Endometrial microvascular endothelial cells (primary cell): ENCODE results near the gene DNTT.

DNA sequence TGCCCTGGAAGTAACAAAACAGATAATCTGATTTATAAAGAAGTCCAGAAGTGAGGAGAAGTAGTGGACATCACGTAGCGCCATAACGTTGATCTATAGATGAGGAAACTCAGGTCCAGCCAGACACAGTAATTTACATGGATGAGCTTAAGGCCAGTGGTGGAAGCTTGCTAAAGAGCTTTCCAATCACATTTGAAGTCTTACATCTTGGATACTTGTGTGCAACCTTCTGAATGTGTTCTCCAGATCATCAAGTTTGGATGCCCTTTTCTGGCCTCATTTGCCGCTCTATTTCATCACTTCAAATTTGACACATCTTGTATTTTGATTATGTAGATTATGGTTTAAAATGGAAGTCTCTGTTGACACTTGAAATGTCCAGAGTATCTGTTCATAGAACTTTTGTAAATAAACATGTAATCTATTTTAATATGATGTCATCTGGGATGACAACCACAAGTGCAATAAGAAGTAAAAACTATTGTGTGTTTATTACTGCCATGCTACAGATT is 30.2 kb downstream of the CYP2C8 start:
- RAMPAGE, long total RNA = no peak

- RAMPAGE, long total RNA = no peak
These were observed 2.1 kb downstream of the CYP2C8 start for GRCh38 chr10:95066820-95068054.

GRCh38 chr10:95237503-95238463 is 43.7 kb downstream of the ACSM6 start:
- RAMPAGE, long total RNA = no peak

DNA sequence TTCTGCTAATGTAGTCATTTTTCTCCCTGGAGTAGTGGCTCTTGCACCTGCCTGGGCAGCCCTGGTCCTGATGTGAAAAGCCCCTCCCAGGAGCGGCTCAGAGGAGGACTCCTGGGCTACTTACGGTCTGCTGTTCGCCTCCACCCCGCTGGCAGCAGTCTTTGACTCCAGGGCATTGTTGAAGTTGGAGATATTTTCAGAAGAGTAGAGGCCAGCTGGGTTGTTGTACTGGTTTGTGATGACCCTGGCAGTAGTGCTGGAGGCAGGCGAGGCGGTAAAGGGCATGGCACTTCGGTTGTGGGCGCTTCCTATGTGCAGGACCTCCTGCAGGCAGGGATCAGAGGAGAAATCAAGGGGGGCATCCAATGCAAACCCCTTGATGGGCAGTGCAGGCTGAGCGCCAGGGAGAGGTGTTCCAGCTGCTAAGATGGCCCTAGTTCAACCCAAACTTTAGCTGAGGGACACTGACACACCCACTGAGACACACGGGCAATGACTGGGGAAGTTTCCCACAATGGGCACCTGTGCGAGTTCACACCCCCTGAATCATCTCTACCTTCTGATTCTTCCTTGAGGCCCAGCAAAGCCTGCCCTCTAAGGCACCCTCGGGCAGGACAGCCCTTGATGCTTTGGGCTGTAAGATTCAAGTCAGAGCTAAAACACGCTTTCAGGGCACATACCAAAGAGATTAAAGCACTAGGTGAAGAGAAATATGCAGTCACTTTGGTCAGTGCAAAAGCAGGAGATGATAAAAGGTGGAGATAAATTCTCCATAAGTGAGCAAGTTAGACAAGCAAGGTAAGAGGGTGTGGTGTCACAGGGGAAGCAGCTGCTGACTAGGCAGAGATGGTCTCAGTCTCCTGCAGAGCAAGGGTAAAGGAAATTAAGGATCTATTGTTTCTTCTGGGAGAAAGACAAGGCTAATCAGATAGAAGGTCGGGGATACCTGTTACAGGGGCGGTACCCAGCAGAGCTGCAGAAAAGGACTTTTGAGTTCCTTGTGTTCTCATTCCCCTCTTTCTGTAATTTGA is 26.7 kb downstream of the PDLIM1 start:
- RAMPAGE, long total RNA = no peak

DNA sequence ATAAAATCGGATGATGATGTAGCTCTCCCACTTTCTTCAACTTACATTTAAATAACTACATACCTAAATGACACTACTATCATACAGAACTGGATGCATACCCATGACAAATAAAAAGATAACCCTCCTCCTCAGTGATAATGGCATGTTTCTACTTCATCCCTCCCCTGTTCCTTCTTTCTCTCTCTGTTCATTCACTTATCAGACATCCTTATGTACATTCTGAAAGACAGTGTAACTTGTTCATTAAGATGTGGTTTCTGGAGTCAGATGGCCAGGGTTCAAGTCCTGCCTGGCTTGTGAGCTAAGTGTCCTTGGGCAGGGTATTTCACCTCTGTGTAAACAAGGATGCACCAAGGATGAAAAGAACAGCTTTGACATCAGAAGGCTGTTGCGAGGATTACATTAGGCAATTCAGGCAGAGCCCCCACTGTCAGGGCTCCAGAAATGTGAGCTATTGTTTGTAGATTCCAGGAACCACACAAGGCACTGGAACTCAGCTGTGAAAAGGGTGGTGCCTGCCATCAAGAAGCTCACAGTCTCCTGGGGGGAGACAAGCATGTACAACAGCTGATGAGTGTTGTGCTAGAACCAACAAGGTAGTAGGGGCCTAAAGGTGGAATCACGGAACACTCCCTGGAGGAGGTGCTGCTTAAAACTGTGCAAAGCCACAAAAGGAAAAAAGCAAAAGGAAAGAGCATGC is 12.7 kb downstream of the PDLIM1 start:
- RAMPAGE, long total RNA = no peak

GRCh38 chr10:95413604-95414270 is 122.9 kb upstream of the PDLIM1 start:
- RAMPAGE, long total RNA = no peak

DNA sequence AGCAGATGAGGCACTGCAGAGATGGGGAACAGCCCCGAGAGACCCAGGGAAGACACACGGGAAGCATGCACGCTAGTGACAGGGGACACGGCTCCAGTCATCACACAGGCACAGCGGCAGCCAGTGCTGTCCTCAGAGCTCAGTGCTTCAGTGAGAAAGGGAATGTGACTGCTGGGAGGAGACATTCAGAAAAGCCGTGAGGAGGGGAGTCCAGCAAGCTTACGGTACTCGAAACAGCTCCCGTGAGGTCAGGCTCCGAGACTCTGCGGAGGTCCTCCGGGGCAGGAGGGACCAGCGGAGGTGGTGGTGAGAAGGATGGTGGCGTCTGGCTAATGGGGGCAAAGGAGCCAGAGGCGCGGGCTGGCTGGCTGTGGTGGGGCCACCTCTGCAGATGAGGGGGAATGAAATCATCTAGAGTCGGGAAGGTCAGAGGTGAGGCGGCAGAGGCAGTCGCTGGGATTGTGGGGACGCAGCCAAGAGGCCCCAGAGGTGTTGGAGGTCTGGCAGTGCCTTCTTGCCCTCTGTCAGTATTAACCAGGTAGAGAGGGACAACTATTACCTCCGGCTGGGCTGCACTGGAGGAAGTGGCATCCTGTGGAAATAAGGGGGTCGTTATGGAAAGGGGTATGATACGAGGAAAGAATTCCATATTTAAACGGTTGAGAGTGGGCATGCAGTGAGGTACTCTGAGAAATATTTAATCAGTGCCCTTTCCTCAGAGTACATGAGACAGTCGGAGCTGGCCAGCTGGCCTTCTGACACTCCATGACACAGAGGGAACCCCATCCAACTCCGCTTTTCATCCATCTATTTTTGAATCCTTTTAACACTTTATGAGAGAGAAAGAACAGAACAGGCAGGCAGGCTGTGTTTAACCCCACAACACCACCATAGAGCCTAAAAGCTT is 123.7 kb upstream of the PDLIM1 start:
- RAMPAGE, long total RNA = no peak

- RAMPAGE, long total RNA = no peak
These were observed 128.6 kb upstream of the PDLIM1 start for GRCh38 chr10:95419215-95419955.

GRCh38 chr10:95458023-95458621 is 103.0 kb downstream of the SORBS1 start:
- RAMPAGE, long total RNA = no peak

DNA sequence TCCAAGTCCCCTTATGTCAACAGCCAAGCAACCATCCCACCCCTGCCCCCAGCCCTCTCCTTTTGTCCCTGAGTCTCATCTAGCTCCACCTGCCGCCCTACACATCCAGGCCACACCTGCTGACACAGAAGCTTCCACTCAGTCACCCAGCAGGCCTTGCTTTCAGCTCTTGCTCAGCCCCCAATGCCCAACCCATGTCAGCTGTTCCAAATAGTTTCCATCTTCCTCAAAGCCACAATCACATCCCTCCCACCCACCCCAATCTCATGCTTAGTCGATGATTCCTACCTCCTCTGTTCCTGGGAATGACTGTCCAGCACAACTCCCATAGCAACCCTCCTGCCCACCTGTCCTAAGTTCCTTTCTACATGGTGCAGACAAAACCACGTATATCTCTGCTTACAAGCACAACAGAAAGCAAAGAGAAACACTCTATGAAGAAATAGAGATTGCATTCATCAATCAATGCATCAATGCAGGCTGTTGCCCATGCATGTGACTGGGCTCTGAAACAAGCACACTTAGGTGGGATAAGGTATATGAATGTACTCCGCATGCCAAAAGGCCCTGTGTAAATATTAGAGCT is 79.9 kb downstream of the SORBS1 start:
- RAMPAGE, long total RNA = no peak

GRCh38 chr10:95613300-95613913 is 43.1 kb downstream of the ALDH18A1 start:
- RAMPAGE, long total RNA = no peak

GRCh38 chr10:96089553-96090783 is 40.1 kb upstream of the ZNF518A start:
- RAMPAGE, long total RNA = no peak

DNA sequence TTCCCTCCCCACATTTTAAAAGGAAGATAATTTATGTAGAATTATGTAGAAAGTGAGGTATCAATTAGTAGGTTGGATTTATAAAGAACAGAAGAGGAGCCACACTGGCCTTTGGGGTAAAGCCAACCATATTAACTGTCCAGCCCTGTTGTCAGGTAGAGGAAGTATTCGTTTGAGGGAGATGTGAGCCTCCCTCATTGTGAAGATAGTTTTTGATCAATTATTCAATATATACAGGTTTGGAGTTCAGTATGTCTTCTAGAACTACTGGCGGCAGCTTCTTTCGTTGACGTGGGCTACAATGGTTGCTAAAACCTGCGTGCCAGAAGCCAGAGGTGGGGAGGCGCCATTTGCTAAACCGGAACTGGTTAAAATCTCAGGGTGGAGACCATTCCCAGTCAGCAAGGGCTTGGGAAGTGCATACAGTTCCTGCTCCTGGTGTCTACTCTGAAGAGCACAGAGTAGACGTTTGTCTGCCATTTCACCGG is 721 bp upstream of the ZNF518A start:
- RAMPAGE, long total RNA = no peak

DNA sequence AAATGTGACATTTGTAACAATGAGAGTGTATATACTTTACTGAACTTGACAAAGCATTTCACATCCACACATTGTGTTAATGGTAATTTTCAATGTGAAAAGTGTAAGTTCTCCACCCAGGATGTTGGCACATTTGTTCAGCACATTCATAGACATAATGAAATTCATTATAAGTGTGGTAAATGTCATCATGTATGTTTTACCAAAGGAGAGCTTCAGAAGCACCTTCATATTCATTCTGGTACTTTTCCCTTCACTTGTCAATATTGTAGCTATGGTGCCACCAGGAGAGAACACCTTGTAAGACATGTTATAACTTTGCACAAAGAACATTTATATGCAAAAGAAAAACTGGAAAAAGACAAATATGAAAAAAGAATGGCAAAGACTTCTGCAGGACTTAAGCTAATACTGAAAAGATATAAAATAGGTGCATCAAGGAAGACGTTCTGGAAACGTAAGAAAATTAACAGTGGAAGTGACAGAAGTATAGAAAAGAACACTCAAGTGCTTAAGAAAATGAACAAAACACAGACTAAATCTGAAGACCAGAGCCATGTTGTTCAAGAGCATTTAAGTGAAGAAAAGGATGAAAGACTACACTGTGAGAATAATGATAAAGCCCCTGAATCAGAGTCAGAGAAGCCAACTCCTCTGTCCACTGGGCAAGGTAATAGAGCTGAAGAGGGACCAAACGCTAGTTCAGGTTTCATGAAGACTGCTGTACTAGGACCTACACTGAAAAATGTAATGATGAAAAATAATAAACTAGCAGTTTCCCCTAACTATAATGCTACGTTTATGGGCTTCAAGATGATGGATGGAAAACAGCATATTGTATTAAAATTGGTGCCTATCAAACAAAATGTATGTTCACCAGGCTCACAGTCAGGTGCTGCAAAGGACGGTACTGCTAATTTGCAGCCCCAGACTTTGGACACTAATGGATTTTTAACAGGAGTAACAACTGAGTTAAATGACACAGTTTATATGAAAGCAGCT is 27.1 kb downstream of the ZNF518A start:
- RAMPAGE, long total RNA = no peak

- RAMPAGE, long total RNA = no peak
These were observed 41.6 kb downstream of the BLNK start for GRCh38 chr10:96229550-96230344.

GRCh38 chr10:96269777-96270379 is 1.5 kb downstream of the BLNK start:
- RAMPAGE, long total RNA = no peak

GRCh38 chr10:96304123-96304666 is at the start of gene DNTT:
DNTT (plus strand) TSS chr10:96304434.
- RAMPAGE, long total RNA = no peak

DNA sequence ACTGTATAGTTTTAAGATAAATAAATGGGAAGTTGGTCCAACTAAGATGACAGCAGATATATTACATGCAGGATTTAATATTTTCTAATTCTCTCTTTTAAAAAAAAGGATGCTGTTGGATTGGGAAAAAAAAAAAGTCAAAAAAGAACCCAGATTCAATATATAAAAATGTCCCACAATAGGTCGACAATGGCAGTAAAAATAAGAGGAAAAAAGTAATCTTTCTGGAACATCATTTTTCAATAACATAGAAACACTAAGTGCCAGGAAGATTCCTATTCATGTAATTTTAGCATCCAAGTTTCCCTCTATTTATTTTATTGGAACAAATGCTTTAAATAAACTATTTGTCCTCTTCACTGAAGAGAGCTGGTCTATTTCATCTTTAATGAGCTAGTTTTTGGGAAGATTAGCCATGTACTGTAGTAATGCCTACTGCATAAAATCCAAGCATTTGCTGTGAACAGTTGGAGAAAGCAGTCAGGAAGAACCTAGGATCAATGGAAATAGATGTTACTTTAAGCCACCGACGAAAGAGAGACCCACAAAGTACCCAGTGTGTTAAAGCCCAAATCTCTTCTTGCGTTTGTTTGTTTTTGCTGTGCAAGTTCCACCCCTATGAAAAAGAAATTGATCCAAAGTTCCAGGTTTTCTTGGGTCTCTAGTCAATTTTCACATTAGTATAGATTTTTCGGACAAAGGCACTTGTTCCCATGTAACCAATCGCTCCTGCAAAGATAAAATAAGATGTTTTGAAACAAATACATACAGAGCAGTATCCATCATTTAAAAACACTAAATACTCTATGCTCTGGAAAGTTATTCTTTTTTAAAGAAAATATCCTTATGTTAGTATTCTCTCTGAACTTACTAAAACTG is 8.1 kb upstream of the TLL2 start:
- RAMPAGE, long total RNA = no peak

DNA sequence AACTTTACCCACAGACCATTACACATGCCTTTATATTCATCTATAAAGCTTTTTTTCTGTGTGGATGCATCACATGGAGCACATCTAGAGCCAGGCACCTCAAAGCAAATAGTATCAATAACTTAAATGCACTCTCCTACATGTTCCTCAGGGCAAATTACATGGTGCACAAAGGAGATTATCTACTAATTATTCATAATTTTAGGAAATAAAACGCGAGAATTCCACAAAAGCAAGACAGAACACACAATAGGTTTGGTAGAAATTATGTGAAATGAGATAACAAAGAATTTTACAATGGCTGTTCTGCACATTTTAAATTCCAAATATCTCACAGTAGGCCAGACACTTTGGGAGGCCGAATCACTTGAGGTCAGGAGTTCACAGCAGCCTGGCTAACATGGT is 33.5 kb upstream of the TLL2 start:
- RAMPAGE, long total RNA = no peak

DNA sequence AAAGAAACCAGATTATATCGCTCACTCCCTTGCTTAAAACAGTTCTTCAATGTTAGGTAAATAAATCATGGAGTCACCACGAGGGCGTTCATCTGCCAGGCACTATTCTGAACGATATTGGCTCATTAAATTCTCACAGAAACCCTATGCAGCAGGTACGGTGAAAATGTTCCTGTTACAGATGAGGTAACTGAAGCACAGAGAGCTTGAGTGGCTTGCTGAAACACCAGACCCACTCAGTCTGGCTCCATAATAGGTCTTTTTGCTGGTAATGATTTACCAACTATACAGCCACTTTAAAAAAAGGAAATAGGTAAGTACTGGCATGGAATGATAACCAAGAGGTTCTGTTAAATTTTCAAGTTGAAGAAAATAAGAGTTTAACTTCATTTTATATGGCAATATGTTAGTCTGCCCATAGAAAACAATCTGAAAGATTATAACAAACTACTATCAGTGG is 1.2 kb upstream of the TM9SF3 start:
- RAMPAGE, long total RNA = no peak